ENCODE measurements around the genes XRN2 and SSTR4.

GRCh38 chr20:20085654-20086323 lies 33.5 kb downstream of the CFAP61 start:
- RRBS = no CpG with 5 or more reads among the region's 4 CpGs

- RRBS = no CpG with 5 or more reads among the region's 10 CpGs
Measured at GRCh38 chr20:20214674-20215422, 153.1 kb upstream of the INSM1 start.

GRCh38 chr20:20488941-20489573 lies 121.2 kb downstream of the INSM1 start:
- RRBS = no CpG with 5 or more reads among the region's 7 CpGs

DNA sequence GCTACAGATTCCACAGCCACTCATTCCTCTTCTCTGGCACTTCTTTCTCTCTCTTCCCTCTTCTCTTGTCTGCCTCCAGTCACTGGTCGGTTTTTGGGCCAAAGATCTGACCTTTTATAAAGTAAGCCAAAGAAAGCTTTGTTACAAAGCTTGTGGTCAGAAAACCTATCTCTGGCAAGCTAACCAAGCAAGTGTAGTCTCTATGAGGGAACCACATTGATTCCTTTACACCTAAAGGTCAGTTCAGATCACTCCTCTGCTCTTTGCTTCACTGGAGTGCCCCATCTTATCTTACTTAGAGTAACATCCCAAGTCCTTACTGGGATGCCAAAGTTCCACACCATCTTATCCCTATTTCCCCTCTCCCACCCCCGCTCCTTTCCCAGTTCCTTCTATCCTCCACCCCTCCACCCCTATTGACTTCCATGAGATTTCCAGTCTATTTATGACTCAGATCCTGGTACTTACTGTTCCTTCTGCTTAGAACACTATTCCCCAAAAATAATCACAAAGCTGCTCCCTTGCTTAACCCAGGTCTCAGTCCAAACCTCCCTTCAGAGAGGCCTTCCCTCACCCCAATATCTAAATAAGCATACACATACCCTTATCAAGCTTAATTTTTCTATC lies 16.1 kb downstream of the RALGAPA2 start:
- RRBS = no CpG with 5 or more reads among the region's 2 CpGs

- RRBS = no CpG with 5 or more reads among the region's 17 CpGs
Measured at GRCh38 chr20:20713138-20713625, 738 bp upstream of the RALGAPA2 start.

DNA sequence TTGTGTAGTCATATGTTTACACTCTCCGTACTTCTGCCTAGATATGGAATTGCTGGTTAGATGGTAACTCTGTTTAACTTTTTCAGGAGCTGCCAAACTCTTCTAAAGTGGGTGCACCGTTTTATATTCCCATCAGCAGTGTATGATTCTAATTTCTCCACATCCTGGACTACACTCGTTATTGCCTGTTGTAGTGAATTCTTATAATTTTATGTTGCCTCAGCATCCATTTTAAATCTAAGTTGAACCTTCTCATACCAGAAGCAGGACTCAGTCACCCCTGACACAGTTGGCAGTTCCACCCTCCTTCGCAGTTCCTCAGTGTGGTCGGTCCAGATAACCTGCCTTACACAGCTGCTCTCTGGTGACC lies 33.9 kb downstream of the KIZ start:
- RRBS = no CpG with 5 or more reads among the region's 5 CpGs

DNA sequence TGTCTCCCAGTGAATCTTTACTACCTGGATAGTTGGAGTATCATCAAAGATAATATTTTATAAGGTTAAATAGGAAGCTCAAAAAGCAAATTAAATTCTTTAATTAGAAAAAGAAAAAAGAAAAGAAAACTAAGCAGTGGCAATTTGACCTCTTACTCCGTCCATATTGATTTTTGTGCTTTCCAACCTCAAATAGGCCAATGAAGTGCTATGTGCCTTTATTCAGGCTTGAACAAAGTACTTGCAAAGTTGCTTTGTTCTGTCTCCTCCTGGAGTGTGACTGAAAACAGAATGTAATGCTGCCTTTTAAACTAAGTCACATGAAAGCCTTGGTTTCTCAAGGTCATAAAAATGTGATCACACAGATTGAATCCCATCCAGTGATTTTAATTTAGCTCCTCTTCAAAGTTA lies 48.5 kb downstream of the KIZ start:
- RRBS = no CpG with 5 or more reads among the region's 1 CpG

DNA sequence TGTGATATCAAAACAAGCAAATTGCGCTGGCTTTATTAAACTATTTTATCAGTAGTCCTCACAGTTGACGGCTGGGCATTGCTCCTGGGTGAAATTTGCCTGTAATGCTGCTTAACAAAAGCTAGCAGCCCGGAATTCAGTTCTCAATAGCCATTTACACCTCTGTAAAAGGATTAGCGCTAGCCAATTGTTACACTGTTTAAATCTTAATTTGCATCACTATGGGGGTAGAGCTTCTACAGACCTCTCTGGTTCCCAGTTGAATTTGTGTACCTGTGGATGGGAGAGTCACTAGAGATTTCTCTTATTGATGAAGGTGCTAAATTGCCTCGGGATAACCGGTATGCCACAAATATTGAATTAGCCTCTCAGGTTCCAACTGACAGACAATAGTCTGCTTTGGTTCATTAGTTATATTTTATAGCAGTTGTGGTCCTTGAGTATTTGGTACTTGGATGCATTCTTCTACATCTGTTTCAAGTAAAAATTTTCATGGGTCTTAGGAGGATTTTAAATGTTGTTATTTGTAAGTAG lies 64.4 kb downstream of the KIZ start:
- RRBS = no CpG with 5 or more reads among the region's 6 CpGs

DNA sequence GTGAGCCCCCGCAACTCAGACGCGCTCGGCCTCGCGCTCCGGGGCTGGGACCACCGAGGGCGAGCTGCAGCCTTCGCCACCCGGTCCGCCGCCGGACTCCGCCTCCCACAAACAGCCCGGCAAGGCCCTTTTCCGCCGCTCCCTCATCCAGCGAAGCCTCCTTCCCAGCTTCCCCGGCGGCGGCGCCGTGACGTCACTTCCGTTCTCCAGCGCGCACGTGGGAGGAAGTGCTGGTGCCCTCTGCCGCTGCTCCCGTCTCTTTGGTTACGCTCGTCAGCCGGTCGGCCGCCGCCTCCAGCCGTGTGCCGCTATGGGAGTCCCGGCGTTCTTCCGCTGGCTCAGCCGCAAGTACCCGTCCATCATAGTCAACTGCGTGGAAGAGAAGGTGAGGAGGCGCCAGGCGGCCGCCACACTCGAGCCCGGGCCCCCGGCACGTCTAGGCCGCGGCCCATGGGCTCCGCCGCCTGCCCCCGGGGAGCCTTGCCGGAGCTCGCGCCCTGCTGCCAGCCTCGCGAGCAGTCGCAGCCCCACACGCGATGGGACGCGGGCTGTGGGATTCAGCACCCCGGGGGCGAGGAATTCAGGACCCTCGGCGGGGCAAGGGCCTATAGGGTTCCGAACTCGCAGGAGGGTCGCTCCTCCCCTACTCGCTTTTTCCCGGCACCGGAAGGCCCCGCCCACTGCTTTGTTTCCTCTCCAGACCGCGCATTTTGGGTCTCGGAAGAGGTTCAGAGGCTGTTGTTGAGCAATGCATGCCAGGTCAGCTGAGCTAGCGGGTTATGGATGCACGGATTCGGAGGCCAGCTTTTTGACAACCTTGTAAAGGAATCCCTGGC lies at the start of gene XRN2:
XRN2 (plus strand) TSS at position 243 of the 836 bp plus-strand sequence.
- RRBS = 1% methylated on average over 65 of the region's 84 CpGs

DNA sequence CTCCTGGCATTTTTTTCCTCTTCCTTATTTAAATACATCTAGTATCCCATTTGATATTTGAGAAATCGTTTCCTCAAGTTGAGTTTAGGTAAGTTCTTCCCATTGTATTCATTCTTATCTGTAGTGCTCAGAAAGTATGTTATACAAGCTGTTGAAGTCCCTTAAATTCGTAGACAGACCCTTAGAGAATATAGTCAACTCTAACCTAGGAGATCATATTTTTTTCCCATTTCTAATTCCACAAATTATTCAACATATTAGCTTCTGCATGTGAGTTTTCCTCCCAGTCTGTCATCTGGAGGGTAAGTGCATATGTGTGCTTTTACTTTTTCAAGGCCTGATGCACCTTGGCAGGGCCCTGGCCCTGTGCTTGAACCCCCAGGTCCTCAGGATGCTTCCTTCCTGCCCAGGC lies 37.4 kb downstream of the NKX2-4 start:
- RRBS = no CpG with 5 or more reads among the region's 2 CpGs

DNA sequence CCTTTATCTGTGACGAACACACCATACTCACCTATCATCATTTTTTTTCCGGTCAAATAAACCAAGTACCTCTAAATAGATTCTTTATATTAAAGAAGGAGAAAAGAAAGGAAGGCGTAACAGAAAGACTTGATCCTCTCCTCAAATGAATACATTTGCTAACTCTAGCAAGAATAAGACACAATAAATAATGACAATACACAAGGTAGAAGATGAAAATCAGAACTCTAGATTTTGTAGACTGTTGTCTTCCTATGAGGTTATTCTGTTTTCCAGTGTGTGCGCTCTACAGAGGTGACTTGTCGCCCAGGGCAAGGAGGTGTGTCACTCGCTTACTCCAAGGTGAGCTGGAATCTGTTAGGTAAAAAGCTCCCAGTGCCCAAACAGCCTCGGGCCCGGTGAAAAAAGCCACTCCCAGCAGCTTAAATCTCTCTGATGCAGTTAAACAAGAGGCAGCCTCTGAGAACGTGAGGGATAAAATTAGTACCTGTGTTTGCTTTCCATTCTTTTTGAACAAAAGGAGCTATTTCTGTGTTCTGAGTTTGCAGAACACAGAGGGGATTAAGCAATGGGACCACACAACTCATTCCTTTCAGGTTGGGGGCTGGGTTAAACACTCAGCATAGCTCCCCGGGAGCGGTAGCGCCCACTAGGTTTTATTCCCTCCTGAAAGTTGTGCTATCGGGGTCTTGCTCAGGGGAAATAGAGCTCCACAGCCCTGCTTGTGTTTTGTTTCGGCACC lies 181.4 kb downstream of the FOXA2 start:
- RRBS = 15% methylated on average over 1 of the region's 14 CpGs

DNA sequence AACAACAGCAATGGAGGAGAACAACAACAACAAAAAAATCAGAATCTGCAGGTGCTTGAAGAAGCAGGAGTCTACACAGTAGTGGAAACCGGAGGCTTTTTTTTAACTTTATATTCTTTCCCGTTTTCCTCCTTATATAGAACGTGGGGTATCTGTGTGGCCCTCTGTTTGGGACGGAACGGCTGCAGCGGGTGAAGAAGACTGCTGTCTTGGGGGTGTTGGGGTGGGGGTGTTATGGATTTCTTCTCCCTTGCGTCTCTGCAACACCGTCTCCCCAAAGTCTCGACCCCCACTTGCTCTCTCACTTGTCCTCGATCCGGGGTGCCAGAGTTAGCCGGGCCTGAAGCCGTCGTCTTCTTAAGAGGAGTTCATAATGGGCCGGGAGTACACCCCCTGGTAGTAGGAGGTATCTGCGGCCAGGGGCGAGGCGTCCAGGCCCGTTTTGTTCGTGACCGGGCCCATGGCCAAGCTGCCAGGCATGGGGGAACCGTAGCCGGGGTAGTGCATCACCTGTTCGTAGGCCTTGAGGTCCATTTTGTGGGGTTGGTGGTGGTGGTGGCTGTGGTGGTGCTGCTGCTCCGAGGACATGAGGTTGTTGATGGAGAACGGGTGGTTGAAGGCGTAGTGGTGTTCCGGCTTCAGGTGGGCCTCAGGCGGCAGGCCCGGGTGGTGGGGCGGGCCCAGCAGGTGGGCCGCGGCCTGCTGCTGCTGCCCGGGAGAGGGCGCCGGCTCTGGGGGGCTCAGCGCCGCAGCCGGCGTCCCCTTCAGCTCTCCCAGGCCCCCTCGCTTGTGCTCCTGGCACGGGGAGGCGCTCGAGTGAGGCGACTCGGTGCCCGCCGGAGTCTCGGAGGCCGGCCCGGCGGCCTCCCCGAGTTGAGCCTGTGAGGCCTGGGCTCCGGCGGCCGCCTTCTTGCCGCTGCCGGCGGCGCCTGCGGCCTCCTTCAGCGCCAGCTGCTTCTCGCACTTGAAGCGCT lies 2.6 kb downstream of the FOXA2 start:
- RRBS = 95% methylated on average over 27 of the region's 64 CpGs

DNA sequence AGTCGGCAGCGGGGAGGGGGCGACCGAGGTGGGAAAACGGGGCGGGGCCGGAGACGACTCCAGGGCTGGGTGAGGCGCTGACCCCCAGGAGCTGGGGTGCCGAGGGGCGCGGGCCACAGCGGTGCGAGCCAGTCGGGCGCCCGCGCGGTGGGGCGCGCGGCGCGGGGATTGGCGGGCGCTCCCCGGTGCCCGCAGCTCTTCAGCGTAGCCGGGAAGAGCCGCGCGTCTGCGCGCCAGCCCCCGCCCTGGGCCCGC lies at the start of gene SSTR4:
SSTR4 (plus strand) TSS at position 151 of the 255 bp plus-strand sequence.
- RRBS = 90% methylated on average over 12 of the region's 37 CpGs

DNA sequence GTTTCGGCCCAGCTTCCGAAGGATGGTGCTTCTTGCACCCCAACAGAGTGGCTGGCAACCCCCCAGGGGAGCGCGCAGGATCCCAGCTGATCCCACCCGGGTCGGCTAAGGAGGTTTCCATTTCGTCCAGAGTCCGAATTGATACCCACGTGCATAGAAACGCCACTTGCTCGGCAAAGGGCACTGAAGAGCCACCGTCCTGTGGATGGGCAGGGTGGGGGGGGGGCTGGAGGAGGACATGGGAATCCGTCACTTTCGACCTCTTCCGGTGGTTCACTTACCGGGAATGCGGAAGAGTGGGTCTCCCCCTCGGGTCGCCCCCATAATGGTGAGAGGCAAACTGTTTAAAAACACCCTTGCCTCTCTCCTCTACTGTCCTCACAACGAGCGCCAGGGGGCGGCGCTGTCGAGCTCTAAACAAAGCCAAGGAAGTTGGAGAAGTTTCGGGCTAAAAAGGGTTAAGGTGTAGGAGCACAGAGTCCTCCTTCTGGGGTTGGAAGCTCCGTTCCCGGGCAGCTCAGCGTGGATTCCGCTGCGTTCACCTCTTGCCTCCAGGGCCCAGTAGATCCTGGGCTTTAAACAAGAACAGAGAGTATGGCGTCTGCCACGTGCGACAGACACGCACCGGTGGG lies 1.2 kb upstream of the THBD start:
- RRBS = 97% methylated on average over 9 of the region's 35 CpGs

DNA sequence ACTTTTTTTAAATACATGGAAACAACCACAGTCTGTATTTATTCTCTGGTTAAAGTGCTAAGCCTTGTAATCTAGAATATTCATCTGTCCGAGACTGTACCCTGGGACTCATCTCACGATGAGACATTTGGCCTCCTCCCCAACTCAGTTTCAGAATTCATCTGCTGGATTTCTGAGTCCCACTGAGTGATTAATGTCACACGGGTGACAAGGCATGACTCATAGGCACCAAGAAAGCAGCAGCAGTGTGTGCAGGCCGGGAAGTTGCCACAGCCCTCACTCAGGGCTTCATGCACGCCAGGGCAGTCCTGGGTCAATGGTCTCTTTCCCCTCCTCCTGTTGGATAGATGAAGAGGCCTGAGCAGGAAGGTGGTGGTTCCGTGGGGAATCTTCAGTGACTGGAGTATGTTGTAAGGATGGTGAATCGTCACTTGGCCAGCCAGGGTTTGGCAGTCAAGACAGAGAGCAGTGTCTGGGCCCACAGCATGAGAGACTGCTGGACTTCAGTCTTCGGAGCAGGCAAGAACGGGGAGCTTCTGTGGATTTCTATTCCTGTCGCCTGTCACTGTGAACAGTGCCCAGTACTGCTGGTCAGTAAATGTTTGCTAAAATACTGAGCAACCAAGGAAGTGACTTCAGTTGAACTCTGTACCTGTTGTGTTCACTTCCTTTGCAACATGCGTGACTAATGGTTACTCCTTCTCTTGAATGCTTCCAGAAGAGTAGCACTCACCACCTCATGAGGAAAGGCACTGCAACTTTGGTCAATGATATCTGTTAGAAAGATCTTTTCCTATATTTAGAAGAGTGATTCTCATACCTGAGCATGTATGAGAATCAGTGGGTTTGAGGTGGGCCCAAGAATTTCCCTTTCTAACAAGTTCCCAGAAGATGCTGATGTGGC lies 62.0 kb upstream of the CD93 start:
- RRBS = no CpG with 5 or more reads among the region's 11 CpGs

DNA sequence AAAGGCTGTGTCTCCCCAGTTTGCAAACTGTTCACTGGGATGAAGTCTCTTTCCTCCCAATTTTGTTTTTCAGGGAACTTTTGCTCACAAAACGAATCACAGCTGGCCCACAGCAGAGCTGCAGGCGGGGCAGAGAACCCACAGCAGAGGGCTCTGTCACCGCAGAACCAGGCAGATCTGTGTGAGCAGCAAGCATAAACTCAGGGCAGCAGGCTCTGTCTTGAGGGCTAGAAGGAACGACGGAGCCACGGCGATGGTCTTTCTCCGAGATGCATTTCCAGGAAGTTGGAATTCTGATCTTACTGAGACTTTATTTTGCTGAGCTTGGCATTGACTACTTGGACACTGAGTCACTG lies 106.5 kb upstream of the NXT1 start:
- RRBS = no CpG with 5 or more reads among the region's 8 CpGs

DNA sequence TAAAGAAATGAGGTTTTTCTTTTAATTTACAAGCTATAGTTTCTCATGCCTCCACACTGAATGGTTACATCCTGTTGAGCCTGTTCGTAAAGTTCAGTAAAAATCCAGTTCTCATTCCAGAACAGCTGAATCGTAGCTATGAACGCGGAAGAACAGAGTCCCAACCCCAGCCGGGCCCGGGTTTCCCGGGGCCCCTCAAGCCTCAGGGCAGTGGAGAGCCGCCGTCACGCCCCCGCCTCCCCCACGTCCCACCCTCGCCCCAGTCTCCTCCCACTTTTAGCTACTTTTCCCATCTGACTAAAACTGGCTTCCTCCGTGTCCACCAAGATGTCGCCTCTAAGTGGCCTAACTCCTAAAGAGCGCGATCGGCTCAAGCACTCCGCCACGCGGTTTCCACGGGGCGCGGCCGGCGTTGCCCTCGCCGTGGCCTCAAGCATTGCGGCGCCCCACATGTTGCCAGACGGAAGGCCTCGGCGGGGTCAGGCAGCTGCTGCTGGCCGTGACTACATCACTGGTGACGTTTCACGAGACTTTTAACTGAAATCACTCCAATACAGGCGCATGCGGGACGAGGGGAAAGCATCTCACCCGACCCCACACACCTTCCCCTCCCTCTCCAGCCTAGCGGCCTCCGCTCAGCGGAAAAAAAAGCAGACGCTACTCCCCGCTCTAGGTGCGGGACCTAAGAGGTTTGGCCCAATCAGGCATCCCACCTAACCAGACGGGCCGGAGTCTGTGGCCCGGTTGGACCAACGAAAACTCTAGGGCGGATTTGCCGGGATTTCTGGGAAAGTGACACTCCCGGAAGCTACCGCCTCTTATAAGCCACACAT lies 506 bp upstream of the NXT1 start:
- RRBS = 0% methylated on average over 3 of the region's 54 CpGs

DNA sequence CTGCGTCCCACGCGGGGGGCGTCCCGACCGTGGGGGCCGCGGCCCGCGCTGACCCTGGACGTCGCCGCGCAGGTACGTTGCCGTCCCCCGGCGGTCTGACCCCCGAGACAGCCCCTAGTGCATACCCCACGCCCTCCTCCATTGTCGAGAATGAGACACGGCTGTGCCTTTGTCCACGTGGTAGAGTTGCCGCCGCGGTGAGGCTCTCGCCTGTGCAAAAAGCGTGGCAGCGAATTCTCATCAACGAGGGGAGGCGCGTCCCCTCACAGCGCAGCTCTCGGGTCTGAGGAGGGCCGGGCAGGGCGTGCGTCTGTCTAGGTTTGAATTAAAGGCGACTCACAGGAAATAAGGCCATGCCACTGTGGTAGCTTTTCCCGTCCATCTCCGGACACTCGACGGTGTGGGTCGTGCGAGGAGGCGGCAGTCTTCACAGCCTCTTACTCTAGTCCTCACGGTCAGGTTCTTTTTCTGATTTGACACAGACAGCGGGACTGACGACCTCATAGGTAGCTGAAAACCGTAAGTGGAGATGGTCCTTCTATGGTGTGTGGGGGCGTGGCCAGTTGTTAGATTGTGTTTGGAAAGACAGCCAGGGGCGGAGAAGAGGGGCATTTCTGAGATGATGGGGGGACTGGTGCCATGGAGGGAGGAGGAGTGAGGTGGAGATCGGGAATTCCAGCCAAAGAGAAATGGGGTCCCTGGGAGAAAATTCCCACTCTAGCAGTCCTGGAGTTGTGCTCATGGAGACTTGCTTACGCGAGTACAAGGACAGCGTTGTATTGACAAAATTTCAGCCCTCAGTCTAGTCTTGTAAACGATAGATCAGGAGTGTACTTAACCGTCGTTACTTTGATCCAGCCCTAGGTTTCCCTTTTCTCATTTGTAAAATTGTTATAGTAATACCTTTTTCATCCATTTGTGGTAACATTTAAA lies 665 bp downstream of the NXT1 start:
- RRBS = 1% methylated on average over 15 of the region's 58 CpGs

DNA sequence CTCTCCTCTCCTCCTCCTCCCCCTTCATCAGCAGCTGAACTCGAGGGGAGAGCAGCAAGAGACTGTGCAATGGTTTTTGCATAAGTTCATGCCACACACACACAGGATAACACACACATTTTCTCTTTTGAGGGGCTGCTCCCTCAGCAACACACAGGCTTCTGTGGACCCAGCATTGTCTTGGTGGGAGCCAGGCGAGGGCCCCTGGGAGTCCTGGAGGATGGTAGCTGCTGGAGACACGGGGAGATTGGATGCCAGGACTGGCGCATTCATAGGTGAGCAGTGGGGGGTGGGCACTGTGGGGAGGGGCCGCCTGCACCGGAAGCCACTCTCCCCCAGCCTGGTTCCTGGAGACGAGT lies 233 bp upstream of the CST11 start:
- RRBS = no CpG with 5 or more reads among the region's 7 CpGs

Data from CMK (cell line).